Mesenchymal stem cell of Wharton's jelly (primary cell): ENCODE data around the gene UBE3C.

DNA sequence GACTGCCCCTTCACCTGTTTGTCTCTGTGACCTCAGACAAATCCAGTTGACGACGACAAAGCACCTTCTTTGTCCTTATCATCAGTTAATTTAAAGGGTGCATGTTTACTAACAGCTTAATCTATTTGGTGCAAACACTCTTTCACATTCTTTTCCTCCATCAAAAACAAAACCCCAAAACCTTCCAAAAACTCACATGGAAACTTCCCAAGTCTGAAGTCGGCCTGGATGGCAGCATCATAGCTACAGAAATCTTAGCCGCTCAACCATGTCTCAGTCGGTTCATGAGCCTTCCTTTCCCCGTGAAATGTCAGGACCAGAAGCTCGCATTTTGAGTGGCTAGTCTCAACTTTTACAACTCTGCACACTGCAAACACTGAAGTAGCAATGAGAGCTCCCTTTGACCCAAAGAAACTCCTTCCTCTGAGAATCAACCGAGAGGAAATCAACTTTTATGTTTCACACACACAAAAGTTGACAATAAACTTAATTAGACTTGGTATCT lies 37.7 kb upstream of the RNF32 start:
- CAGE, long polyA plus RNA: no peak

- CAGE, long polyA plus RNA: no peak
Measured at GRCh38 chr7:156638430-156639007, 2.1 kb upstream of the RNF32 start.

DNA sequence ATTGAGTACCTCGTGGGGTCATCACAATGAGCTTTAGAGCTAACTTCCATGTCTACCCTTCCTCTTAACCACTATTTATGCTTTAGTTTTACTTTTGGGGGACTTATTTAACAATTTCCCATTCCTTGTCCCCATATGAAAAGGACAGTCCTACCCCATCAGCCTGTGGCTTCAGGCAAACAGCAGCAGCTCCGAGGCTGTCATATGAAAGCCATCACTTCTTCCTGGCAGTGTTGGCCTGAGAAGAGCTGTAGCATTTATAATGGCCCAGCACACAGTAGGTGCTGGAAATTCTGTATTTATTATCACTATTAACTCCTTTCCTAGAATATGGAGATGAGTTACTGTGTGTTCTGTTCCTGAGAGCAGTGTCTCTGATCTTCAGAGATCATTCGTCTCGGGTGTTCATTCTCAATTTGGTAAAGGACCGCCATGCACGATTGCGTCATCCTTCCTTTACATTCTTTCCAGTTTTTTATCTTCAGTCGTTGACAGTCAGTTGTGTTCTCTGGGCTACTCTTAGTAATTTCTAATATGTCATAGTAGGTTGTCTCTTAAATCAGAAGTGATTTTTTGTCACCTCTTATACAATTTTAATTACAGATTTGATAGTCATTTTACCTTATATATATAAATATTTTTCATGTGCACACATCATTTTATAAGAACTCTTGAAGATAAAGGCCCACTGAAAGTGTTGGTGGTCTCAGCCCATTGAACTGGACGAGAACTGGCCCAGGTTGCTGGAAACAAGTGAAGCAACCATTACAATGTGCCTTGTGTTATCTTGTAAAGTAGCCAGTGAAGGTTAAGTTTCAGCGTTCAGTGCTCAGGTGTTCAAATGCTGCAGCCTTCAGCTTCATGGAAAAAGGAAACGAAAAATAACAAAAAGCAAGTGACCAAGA lies 18.7 kb downstream of the RNF32 start:
- CAGE, long polyA plus RNA: no peak

- CAGE, long polyA plus RNA: no peak
Measured at GRCh38 chr7:156756278-156756850, 115.8 kb downstream of the RNF32 start.

DNA sequence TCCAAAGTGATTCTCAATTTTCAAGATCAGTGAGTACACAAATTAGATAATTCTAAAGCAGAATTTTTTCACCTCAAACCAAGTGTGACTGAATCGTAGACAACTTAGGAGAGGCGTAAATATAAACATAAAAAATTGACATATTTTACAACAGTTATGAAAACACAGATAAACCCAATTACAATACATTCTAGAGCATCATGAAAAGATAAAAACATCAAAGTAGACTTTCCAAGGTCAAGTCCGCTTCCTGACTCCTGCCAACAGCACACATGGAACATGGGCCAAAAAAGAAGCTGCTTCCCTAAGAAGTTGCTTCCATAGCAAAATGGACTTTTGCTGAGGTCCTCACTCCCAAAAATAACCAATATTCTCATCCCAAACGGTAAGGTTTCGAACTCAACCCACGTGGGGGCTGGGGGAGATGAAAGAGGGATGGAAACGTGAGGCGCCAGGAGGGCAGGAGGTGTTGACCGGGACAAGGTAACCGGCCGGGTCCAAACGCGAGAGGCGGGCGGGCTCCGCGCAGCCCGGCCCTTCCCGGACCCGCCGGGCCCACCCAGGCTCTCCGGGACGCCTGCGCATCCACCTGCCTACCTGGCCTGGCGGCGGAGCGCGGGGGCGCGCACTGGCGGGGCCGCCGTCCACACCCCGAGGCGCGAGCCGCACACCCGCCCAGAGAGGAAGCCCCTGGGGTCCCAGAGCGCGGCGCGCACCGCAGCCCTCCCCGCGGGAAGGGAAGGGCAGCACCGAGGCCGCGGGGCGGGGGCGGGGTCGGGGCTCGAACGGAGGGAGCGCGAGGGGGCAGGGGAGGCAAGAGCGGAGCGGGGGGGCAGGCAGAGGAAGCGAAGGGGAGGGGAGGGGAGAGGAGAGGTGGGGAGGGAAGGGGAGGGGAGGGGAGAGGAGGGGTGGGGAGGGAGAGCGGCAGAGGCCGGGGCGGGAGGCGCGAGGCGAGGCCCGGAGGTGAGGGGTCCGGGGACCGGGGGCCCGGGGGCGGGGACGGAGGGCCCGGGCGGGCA lies 801 bp downstream of the LMBR1 start:
- CAGE, long polyA plus RNA: no peak

GRCh38 chr7:157138100-157139043 lies at the start of gene UBE3C:
UBE3C (plus strand) TSS chr7:157138926.
- CAGE, long polyA plus RNA: no peak

DNA sequence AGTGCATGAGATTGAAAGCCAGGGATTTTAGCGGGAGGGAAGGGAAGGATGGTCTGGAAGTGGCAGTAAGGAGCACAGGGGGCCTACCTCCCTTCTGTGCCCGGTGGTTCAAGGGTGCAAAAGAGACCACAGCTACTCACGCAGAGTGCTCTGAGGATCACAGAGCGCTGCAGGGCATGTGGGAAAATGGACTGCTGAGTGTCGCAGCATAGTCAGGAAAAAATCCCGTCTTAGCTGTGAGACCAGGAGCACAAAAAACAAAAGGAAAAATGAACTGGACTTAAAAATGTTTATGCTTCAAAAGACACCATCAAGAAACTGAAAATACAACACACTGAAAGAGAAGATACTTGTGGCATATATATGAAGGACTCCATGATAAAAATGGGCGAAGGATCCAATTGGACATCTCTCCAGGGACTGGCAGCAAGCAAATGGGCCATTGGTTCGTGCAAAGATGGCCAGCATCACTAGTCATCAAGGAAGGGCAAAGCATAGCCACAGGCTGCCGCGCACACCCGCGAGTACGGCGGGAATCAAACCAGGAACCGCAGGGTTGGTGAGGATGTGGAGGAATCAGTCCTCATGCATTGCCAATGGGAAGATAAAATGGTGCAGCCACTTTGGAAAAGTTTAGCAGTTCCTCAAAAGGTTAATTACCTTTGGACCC lies 95.7 kb upstream of the DNAJB6 start:
- CAGE, long polyA plus RNA: no peak

GRCh38 chr7:157248268-157248784 lies 88.5 kb upstream of the DNAJB6 start:
- CAGE, long polyA plus RNA: no peak

GRCh38 chr7:157263831-157264499 lies 72.8 kb upstream of the DNAJB6 start:
- CAGE, long polyA plus RNA: no peak

- CAGE, long polyA plus RNA: no peak
Measured at GRCh38 chr7:157277169-157277670, 59.6 kb upstream of the DNAJB6 start.

DNA sequence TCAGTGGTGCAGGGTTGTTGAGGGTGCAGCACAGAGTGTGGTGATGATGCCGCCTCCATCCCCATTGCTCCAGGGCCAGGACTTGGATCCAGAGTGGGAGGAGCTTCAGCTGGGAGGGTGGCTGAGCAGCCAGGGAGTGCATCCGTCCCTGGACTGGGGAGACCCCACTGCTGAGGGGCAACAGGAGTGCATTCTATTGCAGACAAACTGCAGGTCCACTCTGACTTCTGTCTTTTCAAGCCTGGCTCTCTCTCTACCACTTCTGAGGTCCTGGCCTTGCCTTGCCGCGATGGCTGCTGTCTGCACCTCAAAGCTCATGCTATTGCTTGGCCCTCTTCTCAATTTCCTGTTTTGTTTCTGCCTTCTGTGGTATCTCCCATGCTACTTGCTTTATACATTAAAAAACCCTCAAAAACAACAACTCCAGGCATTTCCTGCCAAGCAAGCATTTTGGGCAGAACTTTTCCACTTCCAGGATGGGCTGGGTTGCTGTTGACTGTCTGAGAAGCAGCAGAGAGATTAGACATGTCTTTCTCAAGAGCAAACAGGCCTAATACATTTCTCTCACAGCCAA lies 134.8 kb downstream of the DNAJB6 start:
- CAGE, long polyA plus RNA: no peak

- CAGE, long polyA plus RNA: no peak
Measured at GRCh38 chr7:157906018-157906400, 569.2 kb downstream of the DNAJB6 start.

- CAGE, long polyA plus RNA: no peak
Measured at GRCh38 chr7:157966247-157967152, 621.1 kb downstream of the PTPRN2 start.

DNA sequence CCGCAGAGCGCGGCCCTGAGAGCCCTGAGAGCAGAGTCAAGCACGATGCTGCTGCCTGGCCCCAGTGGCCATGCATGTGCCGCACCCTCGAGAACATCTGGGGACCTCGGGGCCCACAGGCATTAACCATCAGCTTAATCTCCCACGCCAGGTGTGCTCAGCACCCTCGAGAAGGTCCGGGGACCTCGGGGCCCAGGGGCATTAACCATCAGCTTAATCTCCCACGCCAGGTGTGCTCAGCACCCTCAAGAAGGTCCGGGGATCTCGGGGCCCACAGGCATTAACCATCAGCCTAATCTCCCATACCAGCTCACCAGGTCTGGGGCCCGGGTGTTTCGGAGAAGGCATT lies 163.0 kb downstream of the PTPRN2 start:
- CAGE, long polyA plus RNA: no peak

- CAGE, long polyA plus RNA: no peak
Measured at GRCh38 chr7:158451427-158451974, 136.1 kb downstream of the PTPRN2 start.

- CAGE, long polyA plus RNA: no peak
Measured at GRCh38 chr7:158467462-158468136, 120.0 kb downstream of the PTPRN2 start.

GRCh38 chr7:158537112-158537736 lies 50.4 kb downstream of the PTPRN2 start:
- CAGE, long polyA plus RNA: no peak

DNA sequence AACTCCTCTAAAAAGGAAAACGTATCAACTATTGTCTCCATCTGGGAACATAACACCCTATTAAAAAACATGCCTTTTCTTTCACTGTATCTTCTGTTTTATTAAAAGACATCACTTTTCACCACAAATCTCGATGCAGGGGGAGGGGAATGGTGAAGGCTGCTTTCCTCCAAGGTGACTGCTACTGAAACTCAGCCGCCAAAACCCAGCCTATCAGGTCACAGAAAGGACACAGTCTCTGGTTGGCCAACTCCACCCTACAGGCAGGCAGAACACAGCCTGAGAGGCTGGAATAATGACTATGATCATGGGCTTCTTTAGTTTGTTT lies 42.0 kb downstream of the NCAPG2 start:
- CAGE, long polyA plus RNA: no peak

- CAGE, long polyA plus RNA: no peak
Measured at GRCh38 chr7:158796548-158797188, 32.6 kb downstream of the ESYT2 start.

GRCh38 chr7:158827909-158828553 lies 1.3 kb downstream of the ESYT2 start:
- CAGE, long polyA plus RNA: no peak